ReNcell CX (cell line): ENCODE data around the gene FAM117B.

DNA sequence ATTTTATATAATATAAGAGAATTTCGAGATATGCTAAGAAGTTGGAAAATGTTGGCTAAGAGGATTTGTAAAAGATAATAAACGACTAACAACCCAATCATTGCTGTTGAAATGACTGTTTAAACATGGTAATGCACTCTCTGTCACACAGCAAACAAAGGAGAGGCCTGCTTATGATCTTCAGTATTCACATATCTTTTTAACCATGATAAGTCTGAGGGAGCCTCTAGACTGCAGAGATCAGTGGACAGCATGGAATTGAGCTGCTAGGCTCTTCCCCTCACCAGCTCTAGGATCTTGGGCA, 2.7 kb downstream of the KCTD18 start:
- PRO-cap = no peak

GRCh38 chr2:200587045-200587523, 1.3 kb downstream of the AOX1 start:
- PRO-cap = no peak

- PRO-cap = no peak
These were observed 6.7 kb downstream of the AOX1 start for GRCh38 chr2:200592315-200593195.

DNA sequence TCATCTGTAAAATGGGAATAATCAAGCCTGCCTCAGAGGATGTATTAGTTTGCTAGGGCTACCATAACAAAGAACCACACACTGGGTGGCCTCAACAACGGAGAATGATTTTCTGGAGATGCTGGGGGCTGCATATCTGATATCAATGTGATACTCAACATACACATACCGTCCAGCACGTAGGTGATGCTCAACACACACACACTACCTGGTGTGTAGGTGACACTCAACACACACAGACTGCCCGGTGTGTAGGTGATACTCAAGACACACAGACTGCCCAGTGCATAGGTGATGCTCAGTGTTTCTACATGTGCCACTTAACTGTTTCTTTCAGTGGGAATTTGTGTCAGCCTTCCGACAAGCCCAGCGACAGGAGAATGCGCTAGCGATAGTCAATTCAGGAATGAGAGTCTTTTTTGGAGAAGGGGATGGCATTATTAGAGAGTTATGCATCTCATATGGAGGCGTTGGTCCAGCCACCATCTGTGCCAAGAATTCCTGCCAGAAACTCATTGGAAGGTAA, 26.5 kb downstream of the AOX1 start:
- PRO-cap = no peak

- PRO-cap = no peak
These were observed 15.5 kb downstream of the BZW1 start for GRCh38 chr2:200826898-200828013.

DNA sequence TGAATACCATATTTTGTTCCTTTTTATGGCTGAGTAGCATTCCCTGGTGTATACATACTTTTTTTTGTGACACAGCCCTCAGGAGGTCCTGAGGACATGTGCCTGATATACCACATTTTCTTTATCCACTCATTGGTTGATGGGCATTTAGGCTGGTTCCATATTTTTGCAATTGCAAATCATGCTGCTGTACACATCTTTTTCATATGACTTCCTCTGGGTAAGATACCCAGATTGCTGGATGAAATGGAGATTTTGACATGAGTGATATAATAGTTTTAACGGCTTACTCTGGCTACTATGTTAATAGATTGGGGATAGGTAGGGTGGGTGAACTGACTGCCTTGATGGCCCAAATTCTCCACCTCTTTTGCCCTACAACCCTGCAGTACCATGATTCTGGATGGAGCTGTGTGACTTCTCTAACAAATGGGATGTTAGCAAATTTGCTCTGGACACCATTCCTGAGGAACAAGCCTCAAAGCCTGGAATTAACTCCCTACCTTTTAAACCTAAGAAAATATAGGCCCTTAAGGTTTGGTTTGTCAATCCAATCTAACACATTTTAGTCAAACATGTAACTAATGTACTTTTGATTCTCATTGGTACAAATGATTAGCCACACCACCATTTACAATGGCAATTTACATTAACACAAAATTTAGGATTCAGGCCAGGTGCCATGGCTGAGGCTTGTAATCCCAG, 13.1 kb downstream of the CLK1 start:
- PRO-cap = no peak

DNA sequence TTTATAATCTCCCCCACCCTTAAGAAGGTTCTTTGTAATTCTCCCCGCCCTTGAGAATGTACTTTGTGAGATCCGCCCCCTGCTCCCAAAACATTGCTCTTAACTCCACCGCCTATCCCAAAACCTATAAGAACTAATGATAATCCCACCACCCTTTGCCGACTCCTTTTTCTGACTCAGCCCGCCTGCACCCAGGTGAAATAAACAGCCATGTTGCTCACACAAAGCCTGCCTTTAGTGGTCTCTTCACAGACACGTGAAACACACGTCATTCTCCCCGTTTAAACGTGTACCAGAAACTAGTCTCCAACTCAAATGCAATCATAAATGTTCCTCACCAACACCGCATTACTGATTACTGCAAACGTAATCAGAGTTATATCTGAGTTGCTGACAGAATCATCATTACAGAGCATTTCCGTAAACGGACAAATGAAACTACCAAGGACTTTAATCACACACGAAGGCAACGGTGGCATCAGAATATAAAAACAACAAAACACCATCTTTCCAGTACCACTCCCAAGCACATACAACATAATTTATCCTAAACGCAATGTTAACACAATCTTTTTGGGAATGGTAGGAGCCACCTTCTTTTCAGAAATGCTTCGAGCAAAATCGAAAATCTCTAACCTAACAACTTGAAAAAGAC, 1.9 kb downstream of the CLK1 start:
- PRO-cap = no peak

- PRO-cap = no peak
These were observed 808 bp downstream of the CLK1 start for GRCh38 chr2:200863613-200864087.

DNA sequence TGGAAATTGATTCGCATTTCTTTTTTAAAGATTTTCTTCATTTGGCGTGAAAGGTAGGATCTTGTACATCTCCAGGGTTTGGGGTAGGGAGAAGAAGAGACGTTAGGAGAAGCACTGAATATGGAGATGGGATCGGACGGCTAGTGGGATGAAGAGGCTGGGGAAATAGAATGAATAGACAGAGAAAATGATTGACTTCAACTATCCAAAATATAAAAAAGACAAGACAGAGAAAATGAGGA, 787 bp upstream of the ORC2 start:
- PRO-cap = no peak

DNA sequence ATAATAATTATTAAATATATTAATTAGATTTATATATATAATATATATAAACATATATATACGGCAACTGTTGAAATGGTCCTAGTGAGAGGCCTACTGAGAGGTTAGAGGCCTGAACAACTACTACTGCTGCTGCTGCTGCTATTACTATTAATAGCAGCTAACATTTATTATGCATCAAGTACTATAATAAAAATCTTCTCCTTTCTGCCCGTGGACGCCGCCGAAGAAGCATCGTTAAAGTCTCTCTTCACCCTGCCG, 8.7 kb downstream of the HYCC2 start:
- PRO-cap = no peak

- PRO-cap = no peak
These were observed 18.6 kb downstream of the CFLAR start for GRCh38 chr2:201134543-201135075.

DNA sequence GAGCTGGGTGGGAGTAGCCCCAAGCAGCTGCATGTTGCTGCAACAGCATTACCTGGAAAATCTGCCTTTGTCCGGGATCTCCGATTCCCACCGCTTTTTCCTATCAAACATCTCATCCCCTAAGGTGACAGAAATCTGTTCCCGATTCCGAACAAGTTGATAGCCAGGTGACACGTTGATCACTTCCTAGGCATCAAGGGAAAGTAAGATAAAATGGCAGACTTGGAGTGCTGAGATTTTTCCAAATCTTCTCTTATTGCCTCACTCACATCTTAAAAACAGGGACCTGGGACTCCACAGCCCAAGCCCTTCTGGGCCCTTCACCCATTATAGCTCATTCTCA, 10.7 kb downstream of the FLACC1 start:
- PRO-cap = no peak

GRCh38 chr2:201643798-201644692, 742 bp upstream of the TMEM237 start:
- PRO-cap = bidirectional peak, plus-strand start at chr2:201643889, minus-strand start at chr2:201643609

- PRO-cap = no peak
These were observed 66.7 kb upstream of the FZD7 start for GRCh38 chr2:201966814-201967405.

DNA sequence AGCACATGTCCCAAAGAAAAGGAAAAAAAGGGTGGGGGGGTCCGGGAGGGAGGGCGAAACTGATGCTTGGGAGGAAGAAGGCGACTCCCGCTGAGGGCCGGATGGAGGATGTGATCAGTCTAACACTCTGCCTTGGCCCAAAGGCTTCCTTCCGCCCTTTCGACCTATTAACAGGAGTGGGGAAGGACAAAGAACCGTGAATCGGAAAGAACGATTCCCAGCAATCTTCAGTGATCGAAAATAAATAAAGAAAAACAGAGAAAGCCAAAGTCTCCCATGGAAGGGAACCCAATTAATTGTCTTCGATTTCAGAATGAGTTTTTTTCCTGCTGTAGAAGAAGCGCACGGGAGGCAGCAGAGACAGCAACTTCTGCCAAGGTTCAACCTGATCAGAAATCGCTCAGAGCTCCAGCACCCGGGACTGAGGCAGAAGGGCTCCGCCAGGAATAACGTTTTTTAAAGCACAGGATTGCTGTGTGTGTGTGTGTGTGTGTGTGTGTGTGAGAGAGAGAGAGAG, 1.6 kb upstream of the FZD7 start:
- PRO-cap = no peak

- PRO-cap = bidirectional peak, plus-strand start at chr2:202036886, minus-strand start at chr2:202036718
These were observed 3.3 kb downstream of the FZD7 start for GRCh38 chr2:202036541-202037682.

DNA sequence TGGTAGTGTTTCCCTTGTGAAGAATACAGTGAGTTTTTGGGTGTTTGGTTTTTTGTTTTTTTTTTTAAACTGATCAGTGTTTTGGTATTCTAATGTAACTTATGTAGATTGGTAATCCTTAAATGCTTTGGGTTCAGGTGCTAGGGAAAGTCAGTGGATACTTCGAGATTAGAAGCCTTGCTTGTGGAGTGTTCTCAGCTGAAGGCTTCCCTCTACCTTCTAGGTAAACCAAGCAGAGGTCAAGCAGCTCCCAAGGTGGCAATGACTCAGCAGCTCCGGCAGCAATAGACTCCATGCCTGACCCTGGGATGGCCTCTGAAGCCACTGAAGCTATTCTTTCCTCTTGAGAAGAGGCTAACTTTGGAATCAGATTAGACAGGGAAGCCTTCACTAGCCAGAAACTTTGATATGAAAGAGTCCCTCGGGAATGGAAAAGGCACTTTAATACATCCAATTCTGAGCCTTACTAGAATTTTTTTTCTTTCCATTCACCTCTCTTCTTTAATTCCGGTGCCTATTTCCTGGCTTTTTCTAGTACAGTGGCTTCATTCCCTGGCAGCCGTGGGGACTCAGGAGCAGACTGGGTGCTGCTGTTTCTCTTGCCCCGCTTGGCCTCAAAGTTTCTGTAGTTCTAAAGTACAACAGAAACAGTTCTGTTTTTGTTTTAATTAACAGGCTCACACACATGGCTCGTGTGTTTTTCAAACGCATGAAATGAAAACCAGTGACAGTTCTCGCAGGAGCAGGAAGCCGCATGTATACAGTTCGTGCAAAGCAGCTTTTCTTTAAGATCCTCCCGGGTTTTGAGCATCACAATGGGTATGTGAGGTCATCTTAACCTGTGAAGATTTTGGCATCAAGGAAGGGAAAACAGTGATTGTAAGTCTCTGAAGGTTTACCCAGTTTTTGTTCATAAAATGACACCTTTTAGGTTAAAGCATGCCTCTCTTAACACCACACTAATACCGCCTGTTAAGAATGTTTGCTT, 5.5 kb downstream of the FZD7 start:
- PRO-cap = no peak

DNA sequence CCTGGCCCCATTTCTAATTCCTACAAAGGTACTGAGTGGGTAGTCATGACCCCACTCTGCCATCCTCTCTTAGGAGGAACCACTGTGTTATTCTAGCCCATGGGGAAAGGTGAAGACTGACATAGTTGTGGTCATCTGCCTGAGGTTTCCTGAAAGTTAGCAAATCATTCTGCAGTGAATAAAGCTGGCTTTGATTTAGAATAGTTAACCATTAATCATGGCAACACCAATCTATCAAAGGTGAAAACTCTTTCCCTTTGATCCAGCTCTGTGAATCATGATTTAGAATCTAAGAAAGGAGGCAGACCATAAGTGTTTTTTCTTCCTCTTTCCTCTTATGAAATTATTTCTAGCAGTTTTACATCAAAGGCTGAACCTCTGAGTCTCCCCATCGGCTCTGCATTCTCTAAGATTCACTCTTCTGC, 50.8 kb downstream of the SUMO1 start:
- PRO-cap = no peak

DNA sequence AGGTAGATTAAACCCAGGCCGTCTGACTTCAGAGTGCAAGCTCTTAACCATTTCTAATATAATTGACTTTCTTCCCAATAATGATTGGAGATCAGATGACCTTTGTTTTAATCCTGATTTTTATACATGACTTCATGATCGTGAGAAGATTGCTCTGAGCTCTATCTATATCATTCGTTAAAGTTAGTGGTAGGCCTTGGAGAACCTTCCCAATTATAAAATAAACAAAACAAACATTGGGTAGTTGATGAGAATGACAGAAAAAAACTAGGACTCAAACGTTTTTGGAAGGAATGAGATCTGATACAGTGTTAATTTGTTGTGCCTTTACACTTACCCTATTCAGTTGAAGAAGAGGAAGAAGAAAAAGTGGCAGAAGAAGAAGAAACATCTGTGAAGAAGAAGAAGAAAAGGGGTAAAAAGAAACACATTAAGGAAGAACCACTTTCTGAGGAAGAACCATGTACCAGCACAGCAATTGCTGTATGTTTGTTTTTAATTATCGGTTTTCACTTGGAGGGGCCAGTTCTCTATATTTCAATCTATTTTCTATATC, 37.1 kb downstream of the NOP58 start:
- PRO-cap = no peak

GRCh38 chr2:202634269-202635239, at the start of gene FAM117B:
FAM117B (plus strand) TSS chr2:202634969.
- PRO-cap = bidirectional peak, plus-strand start at chr2:202634857, minus-strand start at chr2:202634788